Camera-type eye (tissue), 1 donor: ENCODE measurements around a stretch of chr10.

- RAMPAGE, long total RNA: no peak
These were observed 92.3 kb downstream of the LRMDA start for GRCh38 chr10:75523671-75524092.

- RAMPAGE, long total RNA: no peak
These were observed 161.1 kb downstream of the LRMDA start for GRCh38 chr10:75592249-75593135.

- RAMPAGE, long total RNA: no peak
These were observed 593.3 kb downstream of the LRMDA start for GRCh38 chr10:76024567-76025261.

- RAMPAGE, long total RNA: no peak
These were observed 620.0 kb downstream of the LRMDA start for GRCh38 chr10:76051437-76051883.

GRCh38 chr10:76116744-76117270, 685.4 kb downstream of the LRMDA start:
- RAMPAGE, long total RNA: no peak

GRCh38 chr10:76139910-76140670, 708.7 kb downstream of the LRMDA start:
- RAMPAGE, long total RNA: no peak

DNA sequence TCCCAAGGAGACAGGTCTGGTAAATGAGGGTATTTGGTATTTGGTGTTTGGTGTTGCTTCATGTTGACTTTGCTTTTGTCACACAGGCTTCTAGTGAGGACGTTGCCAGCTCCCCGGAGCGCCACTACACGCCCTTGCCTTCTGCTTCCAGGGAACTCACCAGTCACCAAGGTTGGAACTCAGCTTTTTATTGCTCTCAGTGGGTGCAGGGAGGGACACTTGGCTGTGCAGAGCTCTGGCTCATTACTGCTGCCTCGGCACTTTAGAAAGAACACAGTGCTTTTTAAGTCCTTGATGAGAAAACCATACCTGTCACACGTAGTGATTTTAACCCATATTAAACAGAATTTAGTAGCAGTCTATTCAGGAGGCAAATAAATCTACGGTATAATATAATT, 892.9 kb downstream of the LRMDA start:
- RAMPAGE, long total RNA: no peak

DNA sequence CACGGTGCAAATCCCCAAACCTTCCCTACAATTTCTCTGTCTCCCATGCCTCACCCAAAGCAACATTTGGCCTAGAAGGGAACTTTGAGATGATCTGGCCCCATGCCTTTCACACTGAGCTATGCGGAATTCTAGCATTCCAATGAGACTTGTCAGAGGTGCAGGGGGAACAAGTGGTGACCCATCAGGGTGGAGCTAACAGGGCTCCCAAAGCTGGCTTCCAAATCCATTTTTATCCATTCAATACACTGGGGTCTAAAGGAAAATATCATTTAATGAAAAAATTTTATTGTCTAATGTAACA, 1000.9 kb downstream of the LRMDA start:
- RAMPAGE, long total RNA: no peak

GRCh38 chr10:76559529-76559997, 1078.0 kb downstream of the KCNMA1 start:
- RAMPAGE, long total RNA: no peak

- RAMPAGE, long total RNA: no peak
These were observed 479.9 kb downstream of the KCNMA1 start for GRCh38 chr10:77157674-77158105.

DNA sequence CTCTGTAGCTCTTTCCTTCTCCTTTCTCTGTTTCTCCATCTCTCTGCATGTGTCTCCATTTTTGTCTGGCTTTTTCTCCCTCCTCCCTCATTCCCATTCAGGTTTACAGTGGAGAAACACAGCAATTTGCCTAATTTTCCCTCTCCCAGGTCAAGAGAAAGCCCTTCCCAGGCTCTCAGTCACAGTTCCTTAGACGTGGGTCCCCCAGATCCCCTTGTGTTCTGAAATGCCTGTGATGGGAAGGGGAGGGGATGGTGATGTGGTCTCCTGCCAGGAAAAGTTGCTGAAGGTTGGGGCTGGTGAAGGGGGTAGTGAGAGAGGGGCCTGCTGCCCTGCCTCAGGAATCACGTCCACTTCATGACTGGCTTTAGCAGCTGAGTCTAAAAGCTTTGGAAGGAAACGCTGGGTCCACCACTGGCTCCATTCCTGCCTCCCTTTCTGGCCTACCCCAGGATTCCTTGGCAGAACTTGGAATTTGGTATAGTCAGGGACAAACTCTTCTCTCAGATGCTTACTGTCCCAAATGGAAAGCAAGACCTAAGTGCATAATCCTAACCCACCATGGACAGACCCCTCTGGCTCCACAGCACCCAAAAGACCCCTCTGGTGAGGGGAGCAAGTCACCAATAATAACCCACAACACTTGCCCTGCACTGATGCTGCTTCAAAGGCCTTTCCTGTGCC, 296.1 kb downstream of the KCNMA1 start:
- RAMPAGE, long total RNA: no peak

DNA sequence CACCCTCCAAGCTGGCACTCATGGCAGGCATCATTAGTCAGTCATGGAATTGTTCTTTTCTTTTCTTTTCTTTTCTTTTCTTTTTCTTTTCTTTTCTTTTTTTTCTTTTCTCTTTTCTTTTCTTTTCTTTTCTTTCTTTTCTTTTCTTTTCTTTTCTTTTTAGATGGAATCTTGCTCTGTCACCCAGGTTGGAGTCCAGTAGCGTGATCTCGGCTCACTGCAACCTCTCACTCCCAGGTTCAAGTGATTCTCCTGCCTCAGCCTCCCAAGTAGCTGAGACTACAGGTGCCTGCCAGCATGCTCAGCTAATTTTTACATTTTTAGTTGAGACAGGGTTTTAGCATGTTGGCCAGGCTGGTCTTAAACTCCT, 250.1 kb downstream of the KCNMA1 start:
- RAMPAGE, long total RNA: no peak

DNA sequence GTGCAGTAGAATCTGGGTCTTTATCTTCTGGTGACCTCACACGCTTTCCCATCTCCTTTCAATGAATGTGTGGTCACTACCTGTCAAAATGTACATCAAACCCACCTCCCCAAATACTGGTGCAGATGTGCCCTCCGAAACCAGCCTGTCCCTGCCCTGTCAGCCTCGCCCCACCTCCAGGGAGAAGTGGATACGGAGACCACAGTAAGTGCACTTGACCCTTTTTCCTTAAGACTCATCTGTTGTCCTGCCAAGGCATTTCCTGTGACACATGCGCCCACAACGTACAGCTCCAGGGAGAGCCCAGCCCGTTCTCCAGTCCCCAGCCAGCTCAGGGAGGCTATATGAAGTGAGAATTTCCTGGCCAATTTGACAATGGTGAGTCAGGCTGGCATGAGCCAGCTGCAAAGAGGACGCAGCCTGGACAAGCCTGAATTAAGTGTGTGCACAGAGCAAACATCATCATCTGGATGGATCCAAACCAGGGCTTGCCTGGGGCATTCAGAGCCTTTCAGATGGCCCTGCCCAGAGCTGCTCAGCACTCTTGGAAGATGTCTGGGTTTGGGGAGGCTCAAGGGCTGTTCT, 244.8 kb downstream of the KCNMA1 start:
- RAMPAGE, long total RNA: no peak

DNA sequence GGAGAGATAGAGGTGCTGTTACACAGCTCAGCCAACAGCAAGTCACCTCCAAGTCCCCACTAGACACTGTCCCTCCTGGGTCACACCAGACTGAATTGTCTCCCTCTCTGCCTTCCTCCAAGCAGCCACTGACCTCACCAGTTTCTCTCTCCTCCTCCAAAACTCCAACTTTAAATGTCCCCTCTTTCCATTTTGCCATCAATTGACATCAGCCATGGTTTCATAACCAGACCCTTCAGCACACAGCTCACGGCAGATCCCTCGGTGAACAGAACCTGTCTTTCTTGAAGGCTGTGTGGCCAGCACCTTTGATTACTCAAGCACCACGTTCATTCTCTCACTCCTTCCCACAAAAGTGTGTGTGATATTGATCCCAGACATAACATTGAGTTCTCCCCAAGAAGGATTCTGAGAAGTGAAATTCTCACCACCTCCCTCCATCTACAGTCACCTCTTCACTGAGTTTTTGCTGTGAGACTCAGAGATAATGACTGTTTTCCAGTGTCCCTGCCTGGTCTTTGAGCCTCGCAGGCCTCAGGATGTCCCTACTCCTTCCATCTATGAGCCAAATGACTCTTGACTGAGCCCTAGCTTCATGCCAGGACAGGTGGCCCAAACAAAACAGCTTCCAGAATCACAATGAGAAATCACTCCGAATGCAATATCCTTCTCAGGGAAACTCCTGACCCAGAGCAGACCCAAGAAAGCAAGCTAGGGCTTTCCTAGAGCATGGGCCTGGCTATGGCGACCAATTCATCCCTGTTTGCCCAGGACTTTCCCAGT, 235.2 kb downstream of the KCNMA1 start:
- RAMPAGE, long total RNA: no peak

DNA sequence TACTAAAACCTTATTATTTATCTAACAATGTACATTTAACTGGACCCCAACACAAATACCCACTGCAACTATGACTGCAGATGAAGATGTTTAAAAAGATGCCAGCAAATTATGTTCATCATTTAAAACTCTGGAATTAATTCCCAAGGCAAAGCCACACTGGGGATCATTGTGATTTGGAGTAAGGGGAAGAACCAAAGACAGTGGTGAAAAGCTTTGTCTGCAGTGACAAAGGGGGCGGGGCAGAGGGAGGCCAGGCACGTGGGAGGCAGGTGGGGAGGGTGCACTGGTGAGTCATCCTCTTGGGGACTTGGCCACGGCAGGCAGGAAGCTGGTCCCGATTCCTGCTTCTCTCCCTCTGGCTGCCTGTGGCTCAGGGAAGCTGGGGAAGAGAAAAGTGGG, 232.0 kb downstream of the KCNMA1 start:
- RAMPAGE, long total RNA: no peak

GRCh38 chr10:77592791-77593394, 44.7 kb downstream of the KCNMA1 start:
- RAMPAGE, long total RNA: no peak

- RAMPAGE, long total RNA: no peak
These were observed 38.0 kb downstream of the KCNMA1 start for GRCh38 chr10:77599526-77600093.

- RAMPAGE, long total RNA: no peak
These were observed 24.3 kb downstream of the KCNMA1 start for GRCh38 chr10:77613073-77613962.

DNA sequence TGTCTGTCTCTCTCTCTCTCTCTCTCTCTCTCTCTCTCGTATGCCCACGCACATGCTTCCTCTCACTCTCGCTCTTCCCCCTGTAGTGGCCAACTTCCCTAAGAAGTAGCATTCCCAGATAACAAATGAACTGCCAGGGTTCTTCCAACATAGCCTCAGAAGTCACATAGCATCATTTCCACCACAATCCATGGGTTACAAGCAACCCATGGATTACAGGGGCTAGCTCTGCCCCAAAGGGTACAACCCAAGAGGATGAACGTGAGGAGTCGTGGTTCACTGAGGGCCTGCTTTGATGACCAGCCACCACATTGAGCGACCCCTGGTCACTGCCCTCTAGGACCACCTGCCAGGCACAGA, 18.3 kb downstream of the KCNMA1 start:
- RAMPAGE, long total RNA: no peak

- RAMPAGE, long total RNA: no peak
These were observed 28.0 kb downstream of the DLG5 start for GRCh38 chr10:77898472-77898989.